Ileum (tissue), 1 donor: ENCODE results near the gene IL20RA.

DNA sequence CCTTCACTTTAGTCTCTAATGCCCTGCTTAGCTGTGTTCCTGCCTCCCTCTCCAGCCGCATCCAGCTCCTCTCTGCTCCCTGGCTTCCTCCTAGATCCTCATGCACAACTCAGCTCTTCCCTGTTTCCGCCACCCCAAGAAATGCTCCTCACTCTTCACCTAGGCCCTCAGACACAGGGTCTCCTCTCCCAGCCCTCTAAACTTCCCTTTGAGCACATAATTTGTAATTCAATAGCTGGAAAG is 37.2 kb downstream of the MAP3K5 start:
- PRO-cap: no peak

GRCh38 chr6:136789336-136789985 is 2.8 kb downstream of the MAP3K5 start:
- PRO-cap: no peak

- PRO-cap: no peak
These were observed 37.3 kb downstream of the SLC35D3 start for GRCh38 chr6:136959383-136959898.

DNA sequence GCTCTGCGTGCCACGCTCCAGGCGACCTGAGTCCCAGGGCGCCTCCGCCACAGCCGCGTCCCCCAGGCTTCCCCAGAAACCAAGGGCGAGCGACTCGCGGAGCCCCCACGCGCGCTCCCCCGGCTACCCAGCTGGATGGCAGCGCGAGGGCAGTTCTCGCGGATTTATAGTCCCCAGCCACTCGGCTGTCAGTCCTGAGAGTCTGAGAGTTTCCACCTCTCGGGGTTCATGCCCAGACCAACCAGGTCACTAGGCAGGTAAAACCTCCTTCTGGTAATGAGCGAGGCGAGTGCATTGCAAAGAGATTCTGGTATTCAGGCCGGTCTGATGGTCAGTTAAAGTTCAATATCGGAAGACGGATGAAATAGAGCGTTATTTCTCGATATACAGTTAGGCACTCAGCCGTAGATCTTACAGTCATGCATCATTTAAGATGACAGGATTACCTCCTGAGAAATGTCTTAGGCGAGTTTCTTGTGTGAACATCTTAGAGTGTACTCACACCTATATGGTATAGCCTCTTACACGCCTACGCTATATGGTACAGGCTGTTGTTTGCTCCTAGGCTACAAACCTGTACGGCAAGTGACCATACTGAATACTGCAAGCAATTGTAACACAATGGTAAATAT is at the start of gene IL20RA:
IL20RA (minus strand) TSS at position 137 of the 632 bp plus-strand sequence.
- PRO-cap: no peak

GRCh38 chr6:137232521-137232997 is 13.4 kb upstream of the IFNGR1 start:
- PRO-cap: no peak

- PRO-cap: no peak
These were observed 122.5 kb upstream of the IFNGR1 start for GRCh38 chr6:137341563-137342184.

GRCh38 chr6:137699167-137699694 is 167.8 kb upstream of the TNFAIP3 start:
- PRO-cap: no peak

DNA sequence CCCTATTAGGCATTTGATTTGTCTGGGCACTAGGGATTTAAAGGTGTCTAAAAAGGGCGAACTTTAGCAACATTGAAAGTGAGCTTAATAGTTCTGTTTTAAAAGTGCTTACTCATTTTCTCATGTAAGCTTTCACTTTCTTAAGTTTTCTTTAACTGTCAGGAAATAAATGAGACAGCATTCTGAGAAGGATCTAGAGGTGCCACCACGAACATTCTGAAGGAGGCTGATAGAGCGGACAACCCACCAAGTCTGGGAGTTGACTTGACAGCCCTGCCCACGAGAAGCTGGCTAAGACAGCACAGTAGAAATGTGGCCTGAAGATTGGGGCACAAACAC is 144.4 kb upstream of the TNFAIP3 start:
- PRO-cap: no peak

DNA sequence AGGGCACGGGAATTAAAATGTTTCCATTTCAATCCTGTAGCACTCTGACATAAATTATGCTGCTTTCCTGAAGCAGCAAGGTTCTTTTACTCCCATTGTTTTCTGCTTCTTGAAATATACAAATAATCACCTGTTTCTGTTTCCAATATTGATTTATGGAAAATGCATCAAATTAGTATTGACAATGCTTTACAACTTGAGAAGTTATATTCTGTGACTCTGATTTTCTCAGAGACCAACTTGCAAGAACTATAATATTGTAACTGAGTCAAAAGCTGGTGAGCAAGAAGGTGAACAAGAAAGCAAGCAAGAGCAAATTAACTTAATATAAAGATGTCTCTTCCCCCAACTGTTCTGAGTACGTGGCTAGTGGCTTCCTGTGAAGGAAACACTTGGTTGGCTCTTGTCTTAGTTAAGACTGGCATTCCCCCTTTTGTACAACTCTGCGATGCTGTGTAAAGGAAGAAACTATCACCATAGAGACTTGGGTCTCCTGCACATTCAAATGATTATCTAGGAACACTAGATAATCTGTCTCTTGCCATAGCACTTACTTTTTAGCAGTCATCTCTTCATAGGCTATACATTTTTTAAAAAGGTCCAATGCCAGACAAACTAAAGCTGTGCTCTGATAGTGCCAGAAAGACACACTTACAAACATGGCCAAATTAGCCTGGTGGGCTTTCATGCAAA is 47.4 kb upstream of the TNFAIP3 start:
- PRO-cap: no peak

- PRO-cap: no peak
These were observed 5.5 kb downstream of the TNFAIP3 start for GRCh38 chr6:137872525-137873089.

GRCh38 chr6:137874750-137875011 is 7.6 kb downstream of the TNFAIP3 start:
- PRO-cap: no peak

DNA sequence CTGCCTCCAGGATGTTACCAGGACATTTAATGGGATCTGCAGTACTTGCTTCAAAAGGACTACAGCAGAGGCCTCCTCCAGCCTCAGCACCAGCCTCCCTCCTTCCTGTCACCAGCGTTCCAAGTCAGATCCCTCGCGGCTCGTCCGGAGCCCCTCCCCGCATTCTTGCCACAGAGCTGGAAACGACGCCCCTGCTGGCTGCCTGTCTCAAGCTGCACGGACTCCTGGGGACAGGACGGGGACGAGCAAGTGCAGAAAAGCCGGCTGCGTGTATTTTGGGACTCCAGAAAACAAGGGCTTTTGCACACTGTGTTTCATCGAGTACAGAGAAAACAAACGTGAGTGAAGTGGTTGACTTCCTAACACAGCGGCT is 11.9 kb downstream of the TNFAIP3 start:
- PRO-cap: no peak

GRCh38 chr6:138031827-138032320 is 75.3 kb downstream of the PERP start:
- PRO-cap: no peak

GRCh38 chr6:138086196-138086904 is 20.9 kb downstream of the PERP start:
- PRO-cap: no peak

DNA sequence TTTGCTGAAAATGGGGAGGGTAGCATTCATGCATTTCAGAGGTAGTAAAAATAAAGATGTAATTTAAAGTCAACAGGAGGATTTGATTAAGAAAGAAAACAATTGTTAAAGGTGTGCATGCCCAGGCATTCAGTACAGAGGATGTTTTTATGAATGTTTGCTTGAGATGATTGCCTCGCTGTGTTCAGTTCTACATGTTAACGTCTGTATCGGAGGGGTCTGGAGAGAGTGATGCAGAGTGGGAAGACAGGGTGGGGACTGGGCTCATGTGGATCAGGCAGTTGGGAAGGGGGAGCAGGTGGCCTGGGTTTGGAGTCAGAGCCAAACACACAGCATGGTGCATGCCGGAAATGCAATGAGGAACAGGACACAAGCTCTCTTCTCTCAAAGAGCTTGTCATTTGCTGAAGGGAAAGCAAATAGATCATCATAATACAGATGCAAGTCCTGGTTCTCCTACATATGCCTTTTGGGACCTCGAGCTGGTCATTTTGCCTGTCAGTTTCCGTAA is 21.6 kb downstream of the ARFGEF3 start:
- PRO-cap: no peak

DNA sequence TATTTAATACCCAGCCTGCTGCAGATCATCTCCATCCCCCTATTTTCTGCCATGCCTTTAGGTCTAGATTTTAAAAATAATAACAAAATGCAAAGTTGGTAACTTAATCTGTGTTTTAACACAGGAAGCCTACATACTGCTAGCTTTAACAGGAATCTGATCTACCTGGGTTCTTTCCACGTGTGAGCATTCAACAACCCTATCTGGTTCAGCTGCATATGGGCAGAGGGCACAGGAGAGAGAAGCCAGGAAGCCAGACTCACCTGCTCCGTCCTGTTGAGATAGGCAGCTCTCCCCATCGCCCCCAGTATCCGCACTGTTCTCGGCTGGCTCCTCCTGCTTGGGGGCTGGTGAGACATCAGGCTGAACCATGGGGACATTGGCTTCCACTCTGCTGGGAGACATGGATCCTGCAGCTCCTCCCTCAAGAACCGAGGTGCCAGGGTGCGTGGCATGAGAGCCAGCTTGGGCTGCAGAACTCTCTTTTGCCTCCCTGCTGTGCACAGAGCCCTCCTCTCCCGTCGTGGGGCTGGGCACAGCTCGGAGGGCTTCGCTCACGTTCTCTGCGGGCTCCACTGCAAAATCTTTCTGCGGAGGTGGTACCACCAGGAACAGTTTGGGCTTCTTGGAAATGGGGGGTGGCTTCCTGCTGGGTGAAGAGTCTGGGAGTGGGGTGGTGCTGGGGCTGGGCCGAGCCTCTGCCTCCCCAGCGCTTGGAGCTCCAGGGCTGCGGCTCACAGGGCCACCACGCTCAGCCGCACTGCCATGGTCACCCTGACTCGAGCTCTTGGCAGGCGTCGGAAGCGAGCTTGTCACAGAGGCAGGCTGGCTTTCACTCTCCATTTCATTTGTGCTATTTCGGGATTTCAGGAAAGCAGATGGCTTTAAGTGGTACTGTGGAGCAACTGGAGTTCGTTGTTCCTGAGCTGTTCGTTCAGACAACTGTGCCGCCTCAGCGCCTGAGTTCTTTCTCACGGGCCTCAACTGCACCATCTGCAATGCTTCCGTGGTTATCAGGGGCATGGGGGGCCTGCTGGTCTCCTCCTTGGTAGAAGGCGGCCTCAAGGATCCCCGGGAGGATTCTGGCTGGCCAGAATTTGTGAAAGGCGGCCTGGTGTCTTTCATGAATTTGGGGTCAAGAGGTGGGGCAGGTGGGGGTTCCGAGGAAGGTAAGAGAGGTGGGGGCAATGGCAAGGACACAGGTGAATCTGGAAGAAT is 26.5 kb downstream of the HEBP2 start:
- PRO-cap: unidirectional peak, minus-strand start at position 482 of the sequence; unidirectional peak, minus-strand start at position 584 of the sequence

DNA sequence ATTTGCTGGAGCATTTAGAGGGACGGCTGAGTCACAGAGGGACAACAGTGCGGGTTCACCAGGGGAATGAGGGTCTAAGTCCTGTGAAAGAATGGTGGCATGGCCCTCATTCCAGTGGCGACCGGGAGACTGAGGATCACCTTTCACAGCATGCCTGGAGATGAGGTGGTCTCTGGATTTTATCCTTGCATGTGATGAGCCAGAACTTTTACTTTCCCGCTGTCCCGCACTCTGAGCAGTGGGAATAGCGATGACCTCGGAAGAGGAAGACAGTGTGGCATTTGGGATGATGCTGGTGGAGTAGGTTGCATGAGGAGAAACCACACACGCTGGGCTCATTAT is 28.8 kb downstream of the HEBP2 start:
- PRO-cap: unidirectional peak, minus-strand start at position 131 of the sequence

GRCh38 chr6:138521759-138522282 is 22.5 kb upstream of the NHSL1 start:
- PRO-cap: no peak

GRCh38 chr6:138545329-138546147 is 46.2 kb upstream of the NHSL1 start:
- PRO-cap: unidirectional peak, minus-strand start at chr6:138545732; bidirectional peak, plus-strand start at chr6:138545871, minus-strand start at chr6:138545732

GRCh38 chr6:138844390-138844735 is 48.5 kb downstream of the ECT2L start:
- PRO-cap: no peak